Hepatocyte (in vitro differentiated cells and primary cell): ENCODE data around the gene PHF19.

DNA sequence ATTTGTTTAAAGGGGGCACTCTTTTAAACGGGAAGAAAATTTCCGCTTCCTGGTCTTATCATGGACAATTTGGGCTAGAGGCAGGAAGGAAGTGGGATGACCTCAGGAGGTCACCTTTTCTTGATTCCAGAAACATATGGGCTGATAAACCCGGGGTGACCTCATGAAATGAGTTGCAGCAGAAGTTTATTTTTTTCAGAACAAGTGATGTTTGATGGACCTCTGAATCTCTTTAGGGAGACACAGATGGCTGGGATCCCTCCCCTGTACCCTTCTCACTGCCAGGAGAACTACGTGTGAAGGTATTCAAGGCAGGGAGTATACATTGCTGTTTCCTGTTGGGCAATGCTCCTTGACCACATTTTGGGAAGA lies 11.3 kb downstream of the TLR4 start:
- RAMPAGE, long total RNA: no peak
- RRBS: no CpG with 5 or more reads among the region's 4 CpGs

- RAMPAGE, long total RNA: no peak
- RRBS: no CpG with 5 or more reads among the region's 1 CpG
Observed at GRCh38 chr9:117719121-117719388, 14.9 kb downstream of the TLR4 start.

- RAMPAGE, long total RNA: no peak
- RRBS: no CpG with 5 or more reads among the region's 5 CpGs
Observed at GRCh38 chr9:118331424-118332242, 627.4 kb downstream of the TLR4 start.

DNA sequence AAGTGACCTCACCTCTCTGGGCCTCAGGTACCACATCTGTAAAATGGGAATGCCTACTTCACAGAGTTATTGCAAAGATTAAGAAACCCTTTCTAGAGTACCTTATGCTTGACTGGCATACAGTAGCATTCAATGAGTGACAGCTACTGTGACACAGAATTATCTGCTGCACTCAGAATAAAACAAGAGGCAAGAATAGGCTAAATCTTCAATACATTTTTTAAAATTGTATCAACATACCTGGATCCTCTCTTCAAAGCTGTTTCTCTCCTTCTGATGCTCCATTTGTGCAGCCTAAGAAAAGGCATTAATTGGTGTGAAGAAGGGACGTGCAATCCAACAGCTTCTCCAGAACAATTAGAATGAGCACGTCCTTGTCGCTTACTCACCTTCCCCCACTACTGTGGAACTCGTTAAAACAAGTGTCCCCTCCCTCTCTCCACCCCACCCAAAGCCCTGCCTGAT lies 51.4 kb downstream of the CDK5RAP2 start:
- RAMPAGE, long total RNA: no peak
- RRBS: no CpG with 5 or more reads among the region's 4 CpGs

GRCh38 chr9:120710073-120710762 lies 4.1 kb downstream of the MEGF9 start:
- RAMPAGE, long total RNA: no peak
- RRBS: no CpG with 5 or more reads among the region's 9 CpGs

DNA sequence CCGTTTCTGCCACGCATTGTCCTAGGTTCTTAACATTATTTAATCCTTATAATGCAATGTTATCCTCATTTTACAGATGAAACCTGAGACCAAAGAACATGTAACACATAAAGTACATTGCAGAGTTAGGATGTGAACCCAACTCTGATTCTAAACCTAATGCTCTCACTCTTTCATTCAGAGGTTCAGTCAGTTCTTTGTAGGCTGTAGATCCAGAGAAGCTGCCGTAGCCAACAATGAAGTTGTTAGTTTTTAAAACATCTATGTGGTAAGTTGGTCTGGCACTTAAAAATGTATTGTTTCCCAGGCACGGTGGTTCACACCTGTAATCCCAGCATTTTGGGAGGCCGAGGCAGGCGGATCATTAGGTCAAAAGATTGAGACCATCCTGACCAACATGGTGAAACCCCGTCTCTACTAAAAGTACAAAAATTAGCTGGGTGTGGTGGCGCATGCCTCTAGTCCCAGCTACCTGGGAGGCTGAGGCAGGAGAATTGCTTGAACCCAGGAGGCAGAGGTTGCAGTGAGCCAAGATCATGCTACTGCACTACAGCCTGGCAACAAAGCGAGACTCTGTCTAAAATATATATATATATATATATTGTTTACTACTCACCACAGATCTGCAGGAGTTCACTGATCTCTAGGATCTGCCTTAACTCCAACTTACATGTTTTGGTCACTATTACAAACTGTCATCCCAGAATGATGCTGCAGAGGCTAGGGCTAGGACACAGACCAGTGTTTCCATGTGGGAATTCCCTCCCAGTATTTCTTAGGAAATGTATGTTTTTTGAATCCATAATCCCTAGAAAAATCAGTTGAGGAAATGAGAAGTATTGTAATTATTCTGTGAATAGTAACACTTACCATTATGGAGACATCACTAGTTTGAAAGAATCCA lies 10.8 kb upstream of the PSMD5 start:
- RAMPAGE, long total RNA: no peak
- RRBS: no CpG with 5 or more reads among the region's 9 CpGs

- RAMPAGE, long total RNA: no peak
- RRBS: 2% methylated on average over 55 of the region's 105 CpGs
Observed at GRCh38 chr9:120876906-120877818, at the start of gene PHF19. PHF19 (minus strand) TSS chr9:120877188.

- RAMPAGE, long total RNA: no peak
- RRBS: no CpG with 5 or more reads among the region's 15 CpGs
Observed at GRCh38 chr9:120902392-120903470, 23.9 kb downstream of the TRAF1 start.

GRCh38 chr9:120930955-120931963 lies 4.7 kb upstream of the TRAF1 start:
- RAMPAGE, long total RNA: no peak
- RRBS: no CpG with 5 or more reads among the region's 4 CpGs

DNA sequence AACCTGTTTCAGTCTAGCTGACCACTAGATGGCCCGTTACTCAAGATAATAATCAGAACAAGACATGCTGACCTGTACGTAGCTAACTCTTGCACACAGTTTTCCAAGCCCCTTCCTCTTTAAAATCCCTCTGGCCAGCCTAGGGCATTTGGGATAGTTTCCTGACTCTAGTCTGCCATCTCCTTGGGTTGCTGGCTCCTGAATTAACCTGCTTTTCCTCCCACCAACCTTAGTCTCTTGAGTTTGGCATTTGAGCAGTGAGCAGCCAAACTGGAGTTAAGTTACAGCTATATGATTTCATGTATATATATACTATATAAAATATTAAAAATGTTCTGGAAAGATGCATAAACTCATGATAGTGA lies 59.3 kb upstream of the TRAF1 start:
- RAMPAGE, long total RNA: no peak
- RRBS: no CpG with 5 or more reads among the region's 2 CpGs

GRCh38 chr9:121051739-121052109 lies 1.6 kb upstream of the C5 start:
- RAMPAGE, long total RNA: no peak

- RAMPAGE, long total RNA: no peak
- RRBS: no CpG with 5 or more reads among the region's 7 CpGs
Observed at GRCh38 chr9:121154727-121155244, 46.9 kb downstream of the RAB14 start.

- RAMPAGE, long total RNA: no peak
- RRBS: no CpG with 5 or more reads among the region's 7 CpGs
Observed at GRCh38 chr9:121157463-121158376, 43.9 kb downstream of the RAB14 start.

DNA sequence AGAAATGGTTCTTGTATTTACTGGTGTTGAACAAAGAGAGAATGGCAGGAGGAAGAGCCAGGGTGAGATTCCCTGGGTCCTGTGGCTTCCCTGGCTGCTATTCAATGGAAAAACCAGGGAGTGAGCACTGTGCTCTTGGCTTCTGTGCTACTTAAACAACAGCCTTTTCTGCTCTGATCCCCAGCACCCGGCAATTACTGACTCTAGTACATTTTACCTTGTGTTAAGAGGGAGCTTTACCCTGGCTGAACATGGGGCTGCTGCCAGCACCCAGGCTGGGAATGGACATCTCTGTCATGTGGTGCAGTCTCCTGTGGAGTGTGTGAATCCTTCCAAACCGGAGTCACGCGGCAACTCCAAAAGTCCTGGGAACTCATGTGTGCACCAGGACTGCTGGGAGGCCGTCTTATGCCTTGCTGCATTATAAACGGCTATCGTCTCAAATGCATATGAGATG lies 1.1 kb upstream of the GSN start:
- RAMPAGE, long total RNA: no peak
- RRBS: no CpG with 5 or more reads among the region's 7 CpGs

- RAMPAGE, long total RNA: no peak
- RRBS: no CpG with 5 or more reads among the region's 9 CpGs
Observed at GRCh38 chr9:121295103-121295865, 27.3 kb downstream of the GSN start.

DNA sequence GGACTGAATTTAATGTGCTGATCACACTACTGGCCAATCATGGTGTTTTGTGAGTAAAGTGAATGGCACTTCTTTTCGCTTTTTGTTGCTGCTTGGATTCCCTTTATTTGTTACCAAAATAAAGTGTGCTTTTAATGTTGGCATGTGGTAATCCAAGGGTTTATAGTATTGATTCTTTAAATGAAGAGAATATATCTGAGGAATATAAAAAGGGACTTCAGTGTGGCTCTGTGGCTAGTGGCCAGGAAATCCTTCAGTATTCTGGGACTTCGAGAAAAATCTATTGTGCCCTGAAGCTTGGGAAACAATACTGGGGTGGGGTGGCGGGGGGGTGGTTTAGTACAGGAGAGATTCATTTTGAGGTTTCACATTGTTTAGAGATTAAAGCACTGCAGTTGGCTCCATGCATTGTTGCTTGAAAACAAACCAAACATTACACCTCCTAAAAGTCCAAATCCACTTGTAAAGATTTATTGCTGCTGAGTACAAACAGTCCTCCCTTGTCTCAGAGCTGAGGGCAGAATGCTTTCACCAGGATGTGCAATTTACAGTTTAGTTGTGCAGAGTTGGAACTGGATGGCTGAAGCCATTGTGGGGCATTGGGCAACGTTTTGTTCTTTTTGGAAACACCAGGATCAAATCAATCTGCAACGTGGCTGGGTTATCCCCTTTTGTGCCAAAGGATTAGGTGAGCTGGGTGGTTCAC lies 49.5 kb downstream of the GGTA1 start:
- RAMPAGE, long total RNA: no peak
- RRBS: no CpG with 5 or more reads among the region's 5 CpGs

GRCh38 chr9:121577241-121577665 lies 74.2 kb upstream of the DAB2IP start:
- RAMPAGE, long total RNA: no peak
- RRBS: 93% methylated on average over 4 of the region's 18 CpGs

DNA sequence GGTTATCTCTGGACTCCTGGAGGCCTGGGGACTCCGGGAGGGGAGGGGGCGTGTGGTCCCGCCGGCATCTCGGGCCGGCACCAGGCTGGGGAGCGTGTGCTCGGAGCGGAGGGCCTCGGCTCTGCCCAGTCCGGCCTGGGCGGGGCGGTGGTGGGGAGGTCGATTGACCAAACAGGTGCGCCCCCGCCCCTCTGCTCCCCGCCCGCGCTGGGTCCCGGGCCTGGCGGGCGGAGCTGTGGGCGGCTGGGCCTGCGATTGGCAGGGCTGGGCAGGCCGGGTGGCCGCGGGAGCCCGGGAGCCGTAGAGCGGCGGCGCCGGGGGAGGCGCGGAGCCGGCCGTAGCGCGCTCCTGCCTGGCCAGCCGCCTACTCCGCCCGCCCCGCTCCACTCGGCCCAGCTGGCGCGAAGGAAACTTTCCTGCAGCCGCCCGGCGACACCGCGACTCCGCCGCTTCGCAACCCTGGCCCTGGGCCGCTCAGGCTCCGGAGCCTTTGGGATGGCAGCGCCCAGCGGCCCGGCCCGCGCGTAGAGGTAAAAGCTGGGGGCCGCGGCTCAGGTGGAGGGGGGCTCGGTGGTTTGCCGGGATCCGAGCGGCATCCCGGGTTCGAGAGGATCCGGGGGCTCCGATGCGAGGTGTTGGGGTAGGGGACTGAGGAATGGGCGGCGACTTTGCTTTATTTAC lies 52.1 kb upstream of the DAB2IP start:
- RAMPAGE, long total RNA: no peak
- RRBS: 1% methylated on average over 44 of the region's 75 CpGs

DNA sequence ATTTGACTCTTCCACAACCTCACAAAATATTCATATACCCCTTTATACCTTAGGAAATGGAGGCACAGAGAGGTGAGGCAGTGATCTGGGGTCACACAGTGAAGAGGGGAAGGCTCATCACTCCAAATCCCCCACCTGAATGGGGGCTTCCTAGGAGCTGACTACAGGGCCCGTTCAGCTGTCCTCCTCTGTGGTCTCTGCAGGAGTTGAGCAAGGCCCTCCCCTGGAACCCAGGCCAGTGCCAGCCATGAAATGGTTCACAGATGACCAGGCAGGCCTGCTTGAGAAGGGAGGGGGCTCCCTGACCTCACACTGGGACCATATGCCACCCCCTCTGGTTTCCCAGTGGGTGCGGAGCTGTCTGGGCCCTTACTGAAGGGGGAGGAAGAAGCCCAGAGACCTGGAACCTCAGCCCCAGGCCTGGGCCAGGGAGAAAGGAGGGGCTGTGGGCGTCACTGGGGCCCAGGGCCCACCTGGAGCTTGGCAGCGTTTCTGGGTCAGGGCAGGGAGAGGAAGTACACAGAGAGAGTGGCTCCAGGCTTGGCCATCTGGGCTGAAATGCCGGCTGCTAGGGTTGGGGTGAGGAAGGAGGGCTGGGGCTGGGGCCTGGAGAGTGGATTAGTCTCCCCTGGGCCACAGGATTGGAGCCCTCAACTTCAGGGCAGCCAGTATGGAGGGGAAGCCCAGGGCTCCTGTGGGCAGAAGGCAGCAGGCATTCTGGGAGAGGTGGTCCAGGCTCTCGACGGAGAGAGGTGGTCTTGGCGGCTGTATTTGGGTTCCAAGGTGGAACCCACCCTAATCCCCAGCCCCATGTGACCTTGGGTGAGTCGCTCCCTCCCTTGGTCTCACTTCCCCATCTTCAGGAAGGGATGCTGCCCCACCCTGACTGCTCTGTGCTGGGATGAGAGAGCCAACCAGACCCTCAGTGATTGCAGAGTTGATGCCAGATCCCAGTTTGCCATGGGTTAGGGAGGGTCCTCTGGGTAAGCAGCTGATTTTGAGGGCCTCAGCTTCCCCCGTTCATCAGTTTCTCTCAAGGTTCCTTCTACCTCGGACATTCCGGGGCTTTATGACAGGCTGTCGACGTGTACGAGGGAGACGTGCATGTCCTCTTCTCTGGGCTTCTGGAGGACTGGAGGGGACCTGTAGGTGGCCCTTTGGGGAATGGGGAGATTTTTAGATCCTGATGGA lies 6.3 kb upstream of the DAB2IP start:
- RAMPAGE, long total RNA: no peak
- RRBS: no CpG with 5 or more reads among the region's 16 CpGs

DNA sequence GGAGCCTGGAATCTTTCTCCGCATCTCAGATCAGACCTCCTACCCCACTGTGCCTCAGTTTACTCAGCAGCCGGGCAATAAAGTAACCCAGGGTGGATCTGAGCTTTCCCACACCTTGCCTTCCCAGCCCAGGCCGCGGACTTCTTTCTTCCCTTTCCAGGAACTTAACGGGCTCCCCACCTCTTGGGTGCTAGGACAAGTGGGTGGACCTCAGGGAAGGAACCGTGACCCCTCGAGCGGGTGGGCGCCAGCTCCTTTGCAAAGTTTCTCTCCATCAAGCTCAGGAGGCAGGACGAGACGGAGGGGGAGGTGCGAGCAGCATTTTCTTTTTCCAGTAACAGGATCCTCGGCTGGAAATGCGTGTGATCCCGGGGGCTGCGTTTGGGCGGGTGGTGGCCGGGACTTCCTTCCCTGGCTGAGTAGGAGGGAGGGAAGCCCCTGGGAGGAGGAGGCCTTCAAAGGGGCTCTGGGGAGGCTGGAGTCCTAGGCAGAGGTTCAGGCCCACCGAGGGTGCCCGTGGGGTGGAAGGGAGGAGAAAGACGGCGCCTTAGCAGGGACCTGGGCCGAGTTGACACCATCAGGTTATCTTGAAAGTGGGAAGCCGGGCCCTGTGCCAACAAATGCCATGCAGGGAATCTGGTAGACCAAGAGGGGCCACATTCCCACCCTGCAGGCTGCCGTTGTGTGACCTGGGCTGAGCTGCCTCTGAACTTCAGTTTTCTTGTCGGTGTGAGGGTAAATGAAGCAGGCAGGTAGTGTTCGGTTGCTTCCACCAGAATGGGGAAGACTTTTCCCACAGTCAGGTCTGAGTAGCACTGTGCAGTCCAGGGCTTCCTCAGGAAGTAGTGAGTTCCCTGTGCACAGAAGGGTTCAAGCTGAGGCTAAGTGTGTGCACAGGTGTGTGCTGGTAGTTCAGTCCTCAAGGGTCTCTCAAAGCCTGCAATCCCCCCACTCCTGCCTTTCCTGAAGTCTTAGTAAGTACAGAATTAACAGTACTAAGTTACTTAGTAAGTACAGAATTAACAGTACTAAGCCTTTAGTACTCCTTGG lies 1.0 kb downstream of the DAB2IP start:
- RAMPAGE, long total RNA: no peak
- RRBS: no CpG with 5 or more reads among the region's 27 CpGs